ENCODE results near the genes PPP1R15A, NTF4, HRC and TEAD2.

DNA sequence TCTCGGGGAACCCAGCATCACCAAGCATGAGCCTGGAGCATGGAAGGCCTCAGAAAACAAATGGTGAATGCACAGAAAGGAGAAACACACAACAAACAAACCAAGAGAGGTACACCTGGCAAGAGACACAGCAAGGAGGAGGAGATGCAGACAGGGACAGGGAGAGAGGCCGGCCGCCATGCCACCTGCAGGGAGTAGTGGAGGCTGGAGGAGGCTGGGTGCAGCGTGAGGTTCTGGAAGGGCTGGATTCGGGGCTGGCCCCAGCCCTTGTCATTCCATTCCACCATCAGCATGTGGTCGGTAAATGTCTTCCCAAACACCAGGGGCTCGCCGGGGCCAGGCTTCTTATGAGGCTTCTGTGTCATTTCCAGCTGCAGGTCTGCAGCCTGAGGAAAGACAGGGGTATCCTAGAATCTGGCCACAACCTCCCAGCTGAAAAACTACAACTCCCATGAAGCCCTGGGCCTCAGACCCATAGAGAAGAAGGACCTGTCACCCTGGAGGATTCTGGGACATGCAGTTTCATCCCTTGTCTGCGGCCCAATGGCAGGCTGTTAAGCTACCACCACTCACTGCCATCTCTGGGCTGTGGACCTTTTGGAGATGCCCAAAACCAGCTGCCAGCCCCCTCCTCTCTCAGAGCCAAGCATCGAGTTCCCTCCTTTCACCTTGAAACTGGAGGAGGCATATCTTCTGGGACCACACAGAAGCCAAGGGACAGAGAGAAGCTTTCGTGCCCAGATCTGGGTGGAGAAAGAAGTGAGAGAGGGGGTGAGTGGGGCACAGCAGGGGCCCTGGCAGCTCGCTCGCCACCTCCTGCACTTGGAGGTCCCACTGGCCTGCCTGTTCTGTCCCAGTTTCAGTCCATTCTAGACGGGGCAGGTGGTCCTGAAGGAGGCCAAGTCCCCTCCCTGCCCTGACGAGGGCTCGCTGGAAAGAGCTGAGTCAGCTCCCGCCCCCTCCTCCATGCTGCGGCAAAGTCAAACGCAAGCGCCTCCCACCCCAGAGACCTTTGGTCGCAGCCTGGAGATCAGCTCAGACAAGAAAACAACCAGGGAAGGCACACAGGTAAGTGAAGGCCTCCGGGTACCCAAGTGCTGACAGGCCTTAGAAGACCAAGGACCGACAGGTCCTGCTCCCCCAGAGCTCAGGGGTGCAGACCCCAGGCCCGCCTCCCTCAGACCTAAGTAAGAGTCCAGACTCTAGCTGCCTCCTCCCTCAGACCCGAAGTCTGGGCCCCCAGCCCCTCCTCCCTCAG lies 4.1 kb downstream of the BCAT2 start:
- PRO-cap = no peak

- PRO-cap = bidirectional peak, plus-strand start at chr19:48872421, minus-strand start at chr19:48872186
These were observed at the start of gene PPP1R15A for GRCh38 chr19:48872267-48872856. TSS of gene PPP1R15A (plus strand) at chr19:48872421.

GRCh38 chr19:48874207-48874351 lies 1.9 kb downstream of the PPP1R15A start:
- PRO-cap = no peak

GRCh38 chr19:48881770-48882744 lies 9.8 kb downstream of the PPP1R15A start:
- PRO-cap = no peak

DNA sequence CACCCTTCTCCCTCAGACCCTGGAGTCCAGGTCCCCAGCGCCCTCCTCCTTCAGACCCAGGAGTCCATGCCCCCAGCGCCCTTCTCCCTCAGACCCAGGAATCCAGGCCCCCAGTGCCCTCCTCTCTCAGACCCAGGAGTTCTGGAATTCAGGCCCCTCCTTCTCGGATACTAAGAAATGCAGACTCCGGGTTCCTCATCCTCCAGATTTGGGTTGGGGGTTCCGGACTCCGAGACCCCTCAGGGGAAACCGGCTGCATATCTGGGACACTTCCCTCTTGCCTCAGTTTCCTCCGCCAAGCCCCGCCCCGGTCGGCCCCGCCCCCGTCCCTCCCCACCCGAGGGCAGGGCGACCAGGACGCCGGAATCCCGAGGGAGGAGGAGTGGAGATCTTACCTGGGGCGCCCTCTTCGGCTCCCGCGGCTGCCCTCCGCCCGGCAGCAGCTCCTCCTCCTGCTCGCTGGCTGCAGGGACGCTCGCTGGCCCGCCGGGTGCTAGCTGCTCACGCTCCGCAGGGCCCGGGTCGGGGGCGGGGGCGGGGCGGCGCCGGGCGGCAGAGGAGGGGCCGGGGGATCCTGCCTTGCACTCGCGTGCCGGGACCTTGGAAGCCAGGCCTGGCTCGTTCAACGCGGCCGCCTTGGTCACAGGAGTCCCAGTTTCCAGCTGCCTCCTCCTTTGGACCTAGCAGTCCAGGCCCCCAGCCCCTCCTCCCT lies at the start of gene NTF4:
TSS of gene NTF4 (minus strand) at position 263 of the 712 bp plus-strand sequence.
- PRO-cap = no peak

GRCh38 chr19:49116378-49116928 lies 2.3 kb downstream of the LIN7B start:
- PRO-cap = no peak

DNA sequence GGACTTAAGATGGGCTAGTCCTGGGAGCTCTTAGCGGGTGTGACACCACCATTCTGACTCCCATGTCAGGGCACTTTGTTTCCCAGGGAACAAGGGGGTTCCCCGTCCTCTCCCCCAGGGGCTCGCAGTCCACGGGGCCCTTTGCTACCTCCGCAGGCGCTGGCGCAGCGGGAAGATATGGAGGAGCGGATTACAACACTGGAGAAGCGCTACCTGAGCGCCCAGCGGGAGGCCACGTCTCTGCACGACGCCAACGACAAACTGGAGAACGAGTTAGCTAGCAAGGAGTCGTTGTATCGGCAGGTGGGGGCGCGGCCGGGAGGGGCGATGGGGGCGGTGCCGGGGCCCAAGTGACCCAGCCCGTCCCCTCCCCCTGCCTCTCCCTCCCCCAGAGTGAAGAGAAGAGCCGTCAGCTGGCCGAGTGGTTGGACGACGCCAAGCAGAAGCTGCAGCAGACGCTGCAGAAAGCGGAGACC lies 13.5 kb downstream of the PPFIA3 start:
- PRO-cap = no peak

DNA sequence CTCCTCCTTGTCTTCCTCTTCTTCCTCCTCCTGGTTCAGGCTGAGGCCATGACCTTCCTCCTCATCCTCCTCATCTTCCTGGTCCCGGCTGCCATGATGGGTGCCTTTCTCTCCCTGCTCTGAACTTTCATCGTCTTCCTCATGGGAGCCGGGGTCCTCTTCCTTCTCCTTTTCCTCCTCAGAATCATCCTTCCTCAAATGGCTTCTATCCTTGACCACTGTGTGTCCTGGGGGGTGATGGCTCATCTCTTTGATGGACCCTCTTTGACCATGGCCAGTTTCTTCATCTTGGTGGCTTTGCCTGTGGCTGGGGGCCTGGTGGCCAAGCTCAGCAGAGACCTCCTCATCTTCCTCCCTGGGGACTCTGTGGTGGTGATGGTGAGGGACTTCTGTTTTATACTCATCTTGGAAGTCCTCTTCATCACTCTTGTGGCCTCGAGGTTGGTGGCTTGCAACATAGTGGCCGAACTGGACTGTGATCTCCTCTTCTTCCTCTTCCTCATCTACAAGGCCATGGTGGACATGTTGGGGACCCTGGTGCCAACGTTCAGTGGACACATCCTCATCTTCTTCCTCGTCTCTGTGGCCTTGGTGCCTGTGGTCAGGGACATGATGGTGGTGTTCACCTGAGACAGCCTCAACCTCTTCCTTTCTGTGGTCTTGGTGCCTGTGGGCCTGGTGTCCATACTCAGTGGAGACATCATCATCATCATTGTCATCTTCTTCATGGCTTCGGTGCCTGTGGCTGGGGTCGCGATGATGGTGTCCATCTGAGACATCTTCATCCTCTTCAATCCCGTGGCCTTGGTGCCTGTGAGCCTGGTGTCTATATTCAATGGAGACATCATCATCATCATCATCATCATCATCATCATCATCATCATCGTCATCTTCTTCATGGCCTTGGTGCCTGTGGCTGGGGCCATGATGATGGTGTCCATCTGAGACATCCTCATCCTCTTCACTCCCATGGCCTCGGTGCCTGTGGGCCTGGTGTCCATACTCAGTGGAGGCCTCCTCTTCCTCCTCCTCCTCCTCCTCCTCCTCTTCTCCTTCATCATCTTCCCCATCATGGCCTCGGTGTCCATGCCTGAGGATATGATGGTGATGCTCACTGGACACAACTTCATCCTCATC lies 1.2 kb downstream of the HRC start:
- PRO-cap = no peak

- PRO-cap = no peak
These were observed at the start of gene HRC for GRCh38 chr19:49154749-49155687. TSS of gene HRC (minus strand) at chr19:49155396.

GRCh38 chr19:49165770-49166521 lies 8.4 kb downstream of the TRPM4 start:
- PRO-cap = no peak

DNA sequence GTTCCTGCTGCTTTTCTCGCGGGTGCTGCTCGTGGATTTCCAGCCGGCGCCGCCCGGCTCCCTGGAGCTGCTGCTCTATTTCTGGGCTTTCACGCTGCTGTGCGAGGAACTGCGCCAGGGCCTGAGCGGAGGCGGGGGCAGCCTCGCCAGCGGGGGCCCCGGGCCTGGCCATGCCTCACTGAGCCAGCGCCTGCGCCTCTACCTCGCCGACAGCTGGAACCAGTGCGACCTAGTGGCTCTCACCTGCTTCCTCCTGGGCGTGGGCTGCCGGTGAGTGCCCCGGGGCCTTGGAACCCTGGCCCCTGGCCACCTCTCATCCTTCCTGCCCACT lies 39.0 kb downstream of the TRPM4 start:
- PRO-cap = no peak

- PRO-cap = unidirectional peak, plus-strand start at chr19:49356285
These were observed 6.2 kb downstream of the TEAD2 start for GRCh38 chr19:49356054-49356404.

GRCh38 chr19:49361950-49362870 lies at the start of gene TEAD2:
TSS of gene TEAD2 (minus strand) at chr19:49362416.
- PRO-cap = bidirectional peak, plus-strand start at chr19:49362528, minus-strand start at chr19:49362382

DNA sequence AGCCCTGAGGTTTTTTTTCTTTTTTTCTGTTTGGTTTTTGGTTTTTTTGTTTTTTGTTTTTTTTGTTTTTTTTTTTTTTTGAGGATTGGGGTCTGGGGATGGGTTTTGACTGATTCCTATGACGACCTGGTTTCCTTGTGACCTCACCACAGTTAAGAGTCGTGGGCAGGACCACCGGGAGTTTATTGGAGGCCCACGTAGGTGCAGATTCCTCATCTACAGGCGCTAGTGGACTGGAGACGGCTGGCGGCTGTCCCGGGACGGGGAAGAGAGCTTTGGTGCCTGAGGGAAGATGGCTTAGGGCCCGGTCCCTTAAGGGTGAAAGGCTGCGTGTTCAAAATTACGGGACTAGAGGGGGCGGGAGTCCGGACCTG lies 642 bp upstream of the TEAD2 start:
- PRO-cap = no peak

- PRO-cap = bidirectional peak, plus-strand start at chr19:49409855, minus-strand start at chr19:49409745
These were observed 13.5 kb downstream of the PTH2 start for GRCh38 chr19:49409649-49410138.

GRCh38 chr19:49496931-49497833 lies 948 bp downstream of the RPS11 start:
- PRO-cap = bidirectional peak, plus-strand start at chr19:49497340, minus-strand start at chr19:49497380; unidirectional peak, minus-strand start at chr19:49497405

GRCh38 chr19:49528111-49528889 lies 497 bp downstream of the RCN3 start:
- PRO-cap = no peak

GRCh38 chr19:49533378-49534645 lies 6.0 kb downstream of the RCN3 start:
- PRO-cap = unidirectional peak, plus-strand start at chr19:49534209

DNA sequence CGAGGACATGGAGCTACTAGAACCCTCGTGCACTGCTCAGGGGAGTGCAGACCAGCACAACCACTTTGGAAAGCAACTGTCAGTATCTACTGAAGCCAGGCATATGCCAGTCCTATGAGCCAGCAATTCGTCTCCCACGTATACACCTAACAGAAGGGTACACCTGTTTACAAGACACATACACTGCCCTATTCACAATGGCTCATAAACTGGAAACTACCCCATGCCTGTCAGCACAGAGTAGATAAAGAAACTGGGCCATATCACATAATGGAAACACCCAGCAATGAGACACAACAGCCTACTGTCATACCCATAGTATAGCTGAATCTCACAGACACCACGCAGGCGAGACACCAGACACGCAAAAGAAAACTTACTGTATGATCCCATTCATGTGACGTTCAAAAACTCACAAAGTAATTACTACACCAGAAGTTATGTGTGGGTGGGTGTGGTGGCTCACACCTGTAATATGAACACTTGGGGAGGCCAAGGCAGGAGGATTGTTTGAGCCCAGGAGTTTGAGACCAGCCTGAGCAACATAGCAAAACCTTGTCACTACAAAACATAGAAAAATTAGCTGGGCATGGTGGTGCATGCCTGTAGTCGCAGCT lies 15.7 kb downstream of the NOSIP start:
- PRO-cap = no peak

DNA sequence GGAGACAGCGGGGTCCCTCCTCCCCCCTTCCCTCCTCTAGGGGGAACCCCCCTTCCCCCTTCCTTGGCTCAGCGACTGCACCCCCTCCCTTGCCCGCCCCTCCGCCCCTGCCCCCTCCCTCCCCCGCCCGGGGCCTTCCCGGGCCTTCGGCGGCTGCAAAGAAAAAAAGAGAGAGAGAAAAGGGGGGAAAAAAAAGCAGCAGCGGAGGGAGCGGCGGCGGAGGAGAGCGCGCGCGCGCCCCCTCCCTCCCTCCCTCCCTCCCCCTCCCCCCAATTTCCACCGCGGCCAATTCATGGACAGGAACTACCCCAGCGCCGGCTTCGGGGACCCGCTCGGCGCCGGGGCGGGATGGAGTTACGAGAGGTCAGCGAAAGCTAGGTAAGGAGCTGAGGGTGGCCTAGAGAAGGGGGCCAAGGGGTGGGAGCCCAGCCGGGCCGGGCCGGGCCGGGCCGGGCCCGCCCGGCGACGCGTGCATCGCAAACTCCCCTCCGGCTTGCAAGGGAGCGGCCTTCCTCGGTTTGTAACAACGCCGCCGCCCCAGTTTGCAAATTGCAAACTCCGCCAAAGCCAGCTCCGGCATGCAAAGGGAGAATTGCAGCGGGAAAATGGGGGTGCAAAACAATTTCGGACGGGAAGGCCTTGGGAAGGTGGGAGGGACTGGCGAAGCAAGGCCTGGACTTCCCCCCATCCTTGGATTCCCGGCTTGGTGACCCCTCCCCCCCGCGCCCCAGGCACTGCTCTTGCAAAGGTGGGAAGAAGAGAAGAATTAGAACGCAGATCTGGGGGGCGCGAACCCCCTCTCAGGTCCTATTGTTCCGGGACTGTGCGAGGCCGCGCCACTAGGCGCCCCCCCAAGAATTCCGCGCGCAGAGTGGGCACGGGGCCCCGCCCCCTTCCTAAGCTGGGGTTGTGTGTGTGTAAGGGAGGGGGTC lies 647 bp downstream of the PRR12 start:
- PRO-cap = bidirectional peak, plus-strand start at position 204 of the sequence, minus-strand start outside the sequence

All from pulmonary lymph node (tissue), 1 donor.